Metastatic Liver Carcinoma in the Adrenal Gland (tissue), 2 donors: ENCODE results near the gene CDPF1.

DNA sequence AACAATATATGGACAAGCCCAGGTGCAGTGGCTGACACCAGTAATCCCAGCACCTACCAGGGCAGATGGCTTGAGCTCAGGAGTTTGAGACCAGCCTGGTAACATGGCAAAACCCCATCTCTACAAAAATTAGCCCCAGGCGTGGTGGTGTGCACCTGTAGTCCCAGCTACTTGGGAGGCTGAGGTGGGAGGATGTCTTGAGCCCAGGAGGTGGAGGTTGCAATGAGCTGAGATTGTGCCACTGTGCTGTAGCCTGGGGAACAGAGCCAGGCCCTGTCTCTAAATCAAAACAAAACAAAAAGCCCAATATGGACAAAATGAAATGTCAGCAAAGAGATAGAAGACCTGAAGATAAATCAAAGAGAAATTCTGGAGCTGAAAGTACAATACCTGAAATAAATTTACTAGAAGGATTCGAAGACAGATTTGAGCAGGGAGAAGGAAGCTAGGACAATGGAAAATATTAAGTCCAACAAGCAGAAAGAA lies 151.1 kb downstream of the WNT7B start:
- PRO-cap, 2 experiments = no peak in any of the 2 experiments

GRCh38 chr22:45887511-45888080 lies 89.4 kb downstream of the WNT7B start:
- PRO-cap, 2 experiments = no peak in any of the 2 experiments

GRCh38 chr22:45903236-45903741 lies 73.7 kb downstream of the WNT7B start:
- PRO-cap, 2 experiments = no peak in any of the 2 experiments

GRCh38 chr22:45995161-45995507 lies 18.2 kb upstream of the WNT7B start:
- PRO-cap, 2 experiments = no peak in any of the 2 experiments

- PRO-cap, 2 experiments = peak in 2 of 2 experiments; most common plus-strand start chr22:46071386 (in 2); most common minus-strand start chr22:46071588 (in 2)
Measured at GRCh38 chr22:46071248-46071657, 79.1 kb upstream of the PPARA start.

DNA sequence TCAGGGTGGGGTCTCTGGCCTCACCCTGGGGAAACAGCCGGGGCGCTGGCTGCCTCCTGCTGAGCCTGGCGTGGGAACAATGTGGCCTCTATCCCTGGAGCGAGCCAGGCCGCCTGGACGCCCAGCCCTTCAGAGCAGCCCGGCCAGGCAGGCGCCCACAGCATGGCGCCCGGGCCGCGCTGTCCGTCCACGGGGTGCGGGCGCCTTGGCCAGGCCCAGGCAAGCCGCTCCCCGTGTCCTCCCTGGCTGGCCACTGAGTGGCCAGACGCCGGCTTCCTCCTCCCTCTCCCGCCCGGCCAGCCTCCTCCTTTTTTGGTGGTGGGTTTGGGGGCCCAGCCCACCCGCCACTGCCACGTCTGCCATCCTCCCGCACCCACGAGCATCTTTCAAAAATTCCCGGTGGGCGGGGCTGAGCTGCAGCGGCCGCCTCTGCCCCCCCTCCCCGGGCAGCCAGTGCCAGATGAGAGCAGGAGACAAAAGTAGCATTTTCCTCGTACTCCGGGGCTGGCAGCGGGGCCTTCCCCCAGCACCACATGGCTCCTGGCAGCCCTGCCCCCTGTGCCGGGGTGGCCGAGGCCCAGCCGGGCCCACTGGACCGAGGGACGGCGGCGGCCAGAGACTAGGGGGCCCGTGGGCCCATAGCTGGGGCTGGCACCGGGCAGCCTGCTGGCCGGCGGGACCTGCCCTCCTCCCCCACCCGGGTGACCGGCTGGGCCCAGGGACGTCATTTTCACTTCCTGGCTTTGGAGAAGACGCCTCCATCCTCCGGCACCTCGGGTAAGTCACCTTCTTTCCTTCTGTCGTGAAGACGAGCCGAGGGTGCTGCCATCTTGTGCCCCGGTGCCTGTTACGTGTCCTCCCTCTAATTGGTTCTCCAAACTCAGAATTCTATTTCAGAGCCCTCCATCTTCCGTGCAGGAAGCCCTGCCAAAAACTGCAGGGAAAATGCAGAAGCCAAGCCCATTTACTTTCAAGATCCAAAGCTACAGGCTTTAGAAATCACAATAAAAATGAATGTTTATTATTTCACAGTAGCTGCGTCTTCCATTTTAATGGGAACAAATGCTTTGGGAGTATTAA lies 70.1 kb upstream of the PPARA start:
- PRO-cap, 2 experiments = peak in 2 of 2 experiments; most common plus-strand start position 453 of the sequence (in 2); most common minus-strand start position 255 of the sequence (in 2)

GRCh38 chr22:46105252-46105851 lies 45.0 kb upstream of the PPARA start:
- PRO-cap, 2 experiments = no peak in any of the 2 experiments

- PRO-cap, 2 experiments = no peak in any of the 2 experiments
Measured at GRCh38 chr22:46119919-46120555, 30.3 kb upstream of the PPARA start.

DNA sequence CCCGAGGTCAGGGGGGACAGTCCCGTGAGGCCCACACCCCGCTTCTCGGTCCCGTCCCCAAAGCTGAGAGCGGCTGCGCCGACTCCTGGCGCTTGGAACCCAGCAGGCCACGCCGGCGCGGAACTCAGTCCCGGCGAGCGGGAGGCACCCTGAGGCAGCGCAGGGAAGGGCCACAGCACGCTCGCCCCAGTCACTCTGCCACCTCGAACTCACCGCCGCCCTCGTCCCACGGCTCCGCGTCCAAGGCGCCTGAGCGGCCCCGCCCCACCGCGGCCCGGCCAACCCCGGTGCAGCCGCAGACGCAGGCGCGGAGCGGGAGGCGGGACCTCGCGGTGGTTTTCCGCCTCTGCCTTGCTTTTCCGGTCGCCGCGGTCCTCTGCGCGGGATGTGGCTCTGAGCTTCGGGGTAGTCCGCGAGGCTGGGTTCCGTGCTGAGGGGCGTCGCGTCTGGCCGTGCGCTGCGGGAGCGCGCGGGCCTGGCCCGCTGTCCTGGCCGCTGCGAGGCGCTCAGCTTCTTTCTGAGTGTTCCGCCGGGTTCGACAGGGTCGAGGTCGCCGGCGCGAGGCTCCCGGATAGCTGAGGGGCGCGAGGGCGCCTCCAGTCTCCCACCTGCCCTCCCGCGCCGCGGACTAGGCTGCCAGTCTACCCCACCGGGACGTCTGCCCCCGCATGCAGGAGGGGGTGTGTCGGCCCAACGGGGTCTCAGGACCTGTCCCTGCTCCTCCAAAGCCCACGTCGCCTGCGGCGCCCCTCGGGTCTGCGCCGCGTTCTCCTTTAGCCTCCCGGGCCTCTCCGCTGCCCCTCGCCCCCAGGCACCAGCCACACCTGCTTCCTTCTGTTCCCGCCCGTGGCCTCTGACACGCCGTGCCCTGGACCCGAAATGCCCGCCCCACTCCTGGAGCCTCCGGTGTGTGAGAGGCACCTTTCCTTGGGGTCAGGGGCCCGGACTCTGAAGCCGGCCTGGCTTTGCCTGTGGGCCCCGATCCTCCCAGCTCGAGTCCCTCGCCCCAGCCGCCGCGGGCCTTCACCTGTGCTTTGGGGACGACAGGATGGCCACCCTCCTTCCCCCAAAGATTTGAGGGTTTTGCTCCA lies at the start of gene CDPF1:
CDPF1 (minus strand) TSS at position 251 of the 1,091 bp plus-strand sequence.
- PRO-cap, 2 experiments = peak in 2 of 2 experiments; most common plus-strand start position 354 of the sequence (in 2); most common minus-strand start position 197 of the sequence (in 2)

DNA sequence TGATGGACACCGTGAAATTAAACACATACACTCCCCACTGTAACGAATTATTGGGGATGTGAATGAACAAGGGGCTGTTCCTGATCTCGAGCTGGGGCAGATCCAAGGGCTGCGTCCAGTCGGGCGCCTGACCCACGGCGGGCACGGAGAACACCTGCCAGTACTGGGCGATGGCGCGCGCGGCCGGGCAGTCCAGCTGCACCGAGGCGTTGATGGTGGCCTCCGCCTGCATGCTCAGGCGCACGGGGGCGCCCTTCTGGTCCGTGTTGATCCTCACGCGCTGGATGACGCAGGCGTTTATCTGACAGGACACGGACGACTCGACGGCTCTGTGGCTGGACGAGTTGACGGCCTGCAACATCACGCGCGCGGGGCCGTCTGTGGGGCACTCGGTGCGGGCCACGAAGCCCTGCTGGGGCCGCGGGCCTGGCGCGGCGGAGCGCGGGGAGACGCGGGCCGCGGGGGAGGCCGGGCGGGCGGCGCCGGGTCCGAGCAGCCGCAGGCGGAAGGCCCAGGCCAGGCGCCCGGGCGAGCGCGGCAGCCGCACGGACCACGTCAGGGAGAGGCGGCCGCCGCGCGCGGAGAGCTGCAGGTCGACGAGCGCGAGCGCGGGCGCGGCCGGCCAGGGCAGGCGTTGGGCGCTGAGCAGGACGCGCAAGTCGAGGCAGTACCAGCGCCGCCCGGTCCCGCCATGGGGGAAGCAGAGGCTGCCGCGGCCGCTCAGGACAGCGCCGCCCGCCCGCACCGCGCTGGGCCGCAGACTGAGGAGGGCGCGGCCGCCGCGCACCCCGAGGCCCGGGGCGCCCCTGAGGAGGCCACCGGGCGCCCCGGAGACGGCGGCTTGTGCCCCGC lies 528 bp downstream of the PKDREJ start:
- PRO-cap, 2 experiments = peak in 2 of 2 experiments; most common plus-strand start position 296 of the sequence (in 2)

DNA sequence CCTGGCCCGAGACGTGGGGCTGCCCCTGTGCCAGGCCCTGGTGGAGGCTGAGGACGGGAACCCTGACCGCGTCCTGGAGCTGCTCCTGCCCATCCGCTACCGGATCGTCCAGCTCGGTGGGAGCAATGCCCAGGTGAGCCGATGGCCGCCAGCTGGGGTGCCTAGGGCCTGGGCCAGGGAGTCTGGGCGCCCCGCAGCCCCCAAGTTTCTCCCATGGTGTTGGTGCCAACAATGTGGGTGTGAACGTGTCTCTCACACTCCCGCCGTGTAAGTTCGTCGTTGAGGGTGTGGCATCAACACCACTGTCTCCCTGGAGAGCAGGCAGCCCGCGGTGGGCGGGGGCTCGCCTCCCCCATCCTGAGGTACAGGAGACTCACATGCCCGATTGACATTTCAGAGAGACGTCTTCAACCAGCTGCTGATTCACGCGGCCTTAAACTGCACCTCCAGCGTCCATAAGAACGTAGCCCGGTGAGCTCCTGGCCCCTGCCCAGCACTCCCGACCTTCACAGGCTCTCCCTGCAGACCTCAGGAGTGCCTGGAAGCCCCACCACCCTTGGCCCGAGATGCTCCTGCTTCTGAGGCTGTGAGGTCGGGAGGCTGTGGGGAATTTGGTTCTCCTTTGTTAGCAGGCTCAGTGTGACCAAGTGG lies 7.1 kb upstream of the GTSE1 start:
- PRO-cap, 2 experiments = no peak in any of the 2 experiments

DNA sequence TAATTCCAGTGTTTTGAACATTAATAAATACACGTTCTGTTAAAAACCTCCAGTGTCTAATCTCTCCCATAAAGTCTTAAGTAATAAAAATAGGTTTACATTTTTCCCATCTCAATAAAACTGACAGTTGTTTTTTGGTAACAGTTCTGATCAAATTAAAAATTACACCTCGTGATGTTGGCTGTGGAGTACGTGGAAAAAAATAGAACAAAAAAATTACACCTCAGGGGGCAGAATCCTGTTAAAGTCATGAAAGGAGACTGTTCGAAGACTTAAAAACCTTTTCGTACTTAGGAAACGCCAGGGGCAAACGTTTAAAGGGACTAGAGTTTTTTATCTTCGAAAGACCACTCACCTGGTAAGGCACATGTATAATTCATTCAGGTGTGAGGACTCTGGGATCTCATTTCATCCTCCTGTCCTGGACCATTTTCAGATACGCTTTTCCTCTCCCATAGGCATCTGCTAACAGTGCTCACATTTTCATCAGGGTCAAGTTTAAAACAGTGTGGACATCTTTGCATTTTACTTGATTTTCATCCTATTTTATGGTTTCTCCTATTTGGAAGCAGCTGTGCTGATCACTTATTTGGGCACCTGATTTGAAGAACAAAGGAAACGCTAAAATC lies 25.8 kb downstream of the TRMU start:
- PRO-cap, 2 experiments = no peak in any of the 2 experiments

DNA sequence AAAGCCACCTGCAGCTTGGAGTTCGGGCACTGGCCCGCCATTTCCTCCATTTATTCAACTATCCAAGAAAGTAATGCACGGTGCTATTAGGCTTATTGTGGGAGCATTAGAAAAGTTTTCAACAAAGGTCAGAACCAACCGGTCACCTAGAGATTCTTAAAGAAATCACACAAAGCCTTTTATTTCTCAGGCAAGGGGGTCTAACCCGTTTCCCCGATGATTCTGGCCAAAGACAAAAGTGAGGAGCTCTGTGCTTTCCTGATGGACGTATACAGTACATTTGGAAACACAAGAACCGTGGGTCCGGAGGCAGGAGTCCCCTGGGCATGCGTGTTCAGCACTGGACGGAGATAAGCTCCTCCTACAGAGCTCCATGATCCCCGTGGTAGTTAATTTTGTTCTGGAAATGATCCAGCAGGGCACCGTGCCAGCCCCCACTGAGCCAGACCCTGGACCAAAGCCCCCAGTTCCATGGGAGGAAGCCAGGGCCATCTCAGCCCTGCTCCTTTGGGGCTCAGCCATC lies 83.2 kb downstream of the TRMU start:
- PRO-cap, 2 experiments = no peak in any of the 2 experiments

DNA sequence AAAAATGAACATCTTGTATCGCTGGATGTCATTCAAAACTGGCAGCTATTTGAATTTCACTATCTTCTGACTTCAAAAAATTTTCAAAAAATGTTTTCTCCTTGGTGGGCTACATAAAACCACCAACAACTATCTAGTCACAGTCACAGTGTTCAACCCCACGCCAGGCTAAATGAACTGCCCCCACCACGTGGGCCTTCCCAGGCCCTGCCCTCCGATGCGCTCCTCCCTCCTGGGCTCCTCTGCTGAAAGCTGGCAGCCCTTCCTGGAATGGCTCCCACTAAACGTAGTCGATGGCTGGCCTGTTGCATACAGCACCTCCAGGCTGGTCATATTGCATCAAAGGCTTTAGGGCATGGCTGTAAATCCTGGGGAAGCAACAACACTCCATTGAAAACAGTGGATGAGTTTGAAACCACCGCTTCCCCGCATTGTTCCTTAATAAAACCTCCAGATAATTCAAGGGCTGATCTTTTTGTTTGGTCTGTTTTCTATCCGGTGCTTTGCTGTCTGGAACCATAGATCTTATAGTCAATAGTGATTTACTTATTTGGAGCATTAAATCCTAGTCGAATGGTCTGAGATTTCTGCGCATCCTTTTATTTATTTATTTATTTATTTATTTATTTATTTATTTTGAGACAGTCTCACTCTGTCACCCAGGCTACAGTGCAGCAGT lies 6.7 kb downstream of the CELSR1 start:
- PRO-cap, 2 experiments = peak in 1 of 2 experiments; most common plus-strand start position 280 of the sequence (in 1); most common minus-strand start position 170 of the sequence (in 1)

- PRO-cap, 2 experiments = no peak in any of the 2 experiments
Measured at GRCh38 chr22:46539172-46539638, 1.8 kb upstream of the CELSR1 start.

GRCh38 chr22:46575939-46576333 lies 38.5 kb upstream of the CELSR1 start:
- PRO-cap, 2 experiments = no peak in any of the 2 experiments

GRCh38 chr22:46582354-46583010 lies 37.7 kb upstream of the GRAMD4 start:
- PRO-cap, 2 experiments = no peak in any of the 2 experiments

GRCh38 chr22:46592036-46593014 lies 27.9 kb upstream of the GRAMD4 start:
- PRO-cap, 2 experiments = no peak in any of the 2 experiments

- PRO-cap, 2 experiments = no peak in any of the 2 experiments
Measured at GRCh38 chr22:46599018-46599198, 21.3 kb upstream of the GRAMD4 start.

- PRO-cap, 2 experiments = no peak in any of the 2 experiments
Measured at GRCh38 chr22:46602098-46602574, 18.1 kb upstream of the GRAMD4 start.